Hair follicle dermal papilla cell (primary cell): ENCODE measurements around a stretch of chr4.

GRCh38 chr4:99403316-99404216, 31.6 kb downstream of the ADH7 start:
- CAGE, long polyA plus RNA = no peak

- CAGE, long polyA plus RNA = no peak
Measured at GRCh38 chr4:99461478-99462133, 26.5 kb upstream of the ADH7 start.

DNA sequence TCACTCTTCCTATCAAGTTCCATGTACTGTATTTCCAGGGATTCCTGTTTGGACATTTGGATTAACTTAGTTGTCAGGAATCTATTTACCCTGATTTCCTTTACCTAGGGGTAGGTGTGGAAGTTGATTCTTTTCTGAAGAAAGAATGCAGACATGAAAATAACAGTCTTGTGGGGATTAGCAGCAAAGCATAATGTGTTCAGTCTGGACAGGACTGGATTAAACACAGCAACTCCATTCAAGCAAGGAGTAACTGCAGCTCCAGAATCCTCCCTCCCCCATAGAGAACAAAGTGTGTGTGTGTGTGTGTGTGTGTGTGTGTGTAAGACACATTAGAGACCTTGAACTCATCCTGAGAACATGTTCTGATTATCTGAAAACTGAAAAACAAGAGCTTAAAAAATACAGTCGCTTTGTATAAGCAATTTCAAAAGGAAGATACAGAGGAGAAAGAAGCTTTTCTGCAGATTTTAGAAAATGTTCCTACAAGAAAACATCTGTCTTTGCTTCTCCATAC, 9.3 kb downstream of the C4orf54 start:
- CAGE, long polyA plus RNA = no peak

DNA sequence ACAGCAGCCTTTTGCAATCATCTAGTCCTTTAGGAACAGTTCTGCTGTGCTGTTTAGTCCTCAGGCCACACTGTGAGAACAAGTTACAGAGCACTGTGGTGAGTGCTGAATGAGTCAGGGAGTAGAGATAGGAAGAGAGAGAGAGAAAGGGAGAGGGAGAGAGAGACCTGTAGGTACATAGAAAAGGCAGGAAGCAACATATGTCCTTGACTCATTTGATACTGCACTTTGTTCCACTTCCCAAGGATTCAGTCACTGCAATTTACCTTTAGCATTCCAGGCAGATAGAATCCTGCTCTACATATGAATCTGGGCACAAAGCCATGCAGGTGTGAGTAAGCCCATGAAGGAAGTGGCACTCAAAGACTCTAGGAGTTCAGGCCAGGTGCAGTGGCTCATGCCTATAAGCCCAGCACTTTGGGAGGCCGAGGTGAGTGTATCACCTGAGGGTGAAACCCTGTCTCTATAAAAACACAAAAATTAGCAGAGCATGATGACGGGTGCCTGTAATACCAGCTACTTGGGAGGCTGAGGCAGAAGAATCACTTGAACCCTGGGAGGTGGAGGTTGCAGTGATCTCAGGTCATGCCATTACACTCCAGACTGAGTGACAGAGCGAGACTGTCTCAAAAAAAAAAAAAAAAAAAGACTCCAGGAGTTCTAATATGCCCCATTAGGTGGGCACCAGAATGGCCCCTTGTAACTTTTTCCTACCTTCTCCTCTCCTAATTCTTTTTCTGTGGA, 900 bp upstream of the DAPP1 start:
- CAGE, long polyA plus RNA = no peak

DNA sequence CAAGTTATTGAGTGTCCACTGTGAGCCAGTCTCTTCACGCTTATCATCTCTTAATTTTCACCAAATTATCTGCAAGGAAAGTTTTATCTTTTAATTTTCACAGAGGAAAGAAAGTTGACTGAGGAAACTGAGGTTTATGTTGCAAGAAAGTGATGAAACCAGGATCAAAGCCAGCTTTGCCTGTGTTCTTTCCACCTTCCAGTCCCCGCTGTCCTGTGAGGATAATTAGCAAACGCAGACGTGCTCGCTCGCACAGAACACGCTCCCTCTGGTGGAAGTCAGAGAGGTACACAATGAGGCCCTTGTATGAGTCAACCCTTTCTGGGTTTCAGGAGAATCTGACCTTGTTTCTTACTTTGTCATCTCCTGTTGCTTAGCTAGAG, 94.3 kb downstream of the DDIT4L start:
- CAGE, long polyA plus RNA = no peak

GRCh38 chr4:100342847-100343123, 152.5 kb upstream of the DDIT4L start:
- CAGE, long polyA plus RNA = no peak

DNA sequence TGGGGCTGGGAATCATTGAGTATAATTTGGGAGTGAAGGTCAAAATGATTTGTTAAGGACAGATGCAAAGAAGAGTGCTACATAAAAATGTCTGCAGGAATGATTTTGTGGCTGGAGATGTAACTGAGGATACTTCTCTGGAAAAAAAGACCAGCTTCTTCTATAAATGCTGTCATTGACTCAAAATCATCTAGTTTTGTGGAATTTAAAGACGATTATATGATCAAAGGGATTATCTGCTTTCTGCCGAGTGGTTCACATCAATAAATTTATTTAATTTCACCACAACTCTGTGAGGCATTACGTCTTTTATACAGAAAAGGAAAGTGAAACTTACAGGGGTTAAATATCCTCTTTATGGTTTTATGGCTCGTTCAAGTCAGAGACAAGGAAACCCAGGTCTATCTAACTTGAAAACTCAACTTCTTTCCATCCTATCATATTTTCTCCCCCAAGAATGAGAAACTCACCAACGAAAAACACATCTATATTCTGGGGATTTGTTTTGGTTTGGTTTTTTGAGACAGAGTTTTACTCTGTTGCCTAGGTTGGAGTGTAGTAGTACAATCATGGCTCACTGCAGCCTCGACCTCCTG, 377.7 kb upstream of the EMCN start:
- CAGE, long polyA plus RNA = no peak

DNA sequence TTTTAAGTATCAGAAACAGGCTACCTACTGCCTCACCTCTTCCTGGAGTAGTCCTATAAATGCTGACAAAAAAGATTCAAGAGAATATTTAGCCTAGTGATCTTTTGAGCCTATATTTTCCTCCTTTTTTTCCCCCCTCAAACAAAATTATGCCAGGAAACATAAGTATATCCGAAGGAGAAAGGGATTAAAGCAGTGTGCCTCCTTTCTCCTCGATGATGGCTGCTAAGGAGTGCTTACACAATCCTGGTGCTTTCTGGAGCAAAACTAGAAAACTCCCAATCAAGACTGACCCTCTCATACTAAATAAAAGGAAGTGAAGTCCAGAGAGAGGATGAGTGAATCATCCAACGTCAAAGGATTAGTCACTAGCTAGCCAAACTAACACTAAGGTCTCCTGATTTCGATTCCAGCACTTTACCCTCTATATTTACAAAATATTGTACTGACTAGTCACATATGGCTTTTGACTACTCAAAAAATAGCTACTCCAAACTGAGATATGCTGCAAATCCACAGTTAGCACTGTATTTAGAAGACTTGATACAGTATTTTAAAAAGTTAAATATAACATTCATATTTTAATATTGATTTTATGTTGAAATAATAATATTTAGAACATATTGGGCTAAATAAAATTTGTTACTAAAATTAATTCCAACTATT, 146.7 kb downstream of the PPP3CA start:
- CAGE, long polyA plus RNA = no peak

GRCh38 chr4:101275175-101275595, 72.1 kb downstream of the PPP3CA start:
- CAGE, long polyA plus RNA = no peak

DNA sequence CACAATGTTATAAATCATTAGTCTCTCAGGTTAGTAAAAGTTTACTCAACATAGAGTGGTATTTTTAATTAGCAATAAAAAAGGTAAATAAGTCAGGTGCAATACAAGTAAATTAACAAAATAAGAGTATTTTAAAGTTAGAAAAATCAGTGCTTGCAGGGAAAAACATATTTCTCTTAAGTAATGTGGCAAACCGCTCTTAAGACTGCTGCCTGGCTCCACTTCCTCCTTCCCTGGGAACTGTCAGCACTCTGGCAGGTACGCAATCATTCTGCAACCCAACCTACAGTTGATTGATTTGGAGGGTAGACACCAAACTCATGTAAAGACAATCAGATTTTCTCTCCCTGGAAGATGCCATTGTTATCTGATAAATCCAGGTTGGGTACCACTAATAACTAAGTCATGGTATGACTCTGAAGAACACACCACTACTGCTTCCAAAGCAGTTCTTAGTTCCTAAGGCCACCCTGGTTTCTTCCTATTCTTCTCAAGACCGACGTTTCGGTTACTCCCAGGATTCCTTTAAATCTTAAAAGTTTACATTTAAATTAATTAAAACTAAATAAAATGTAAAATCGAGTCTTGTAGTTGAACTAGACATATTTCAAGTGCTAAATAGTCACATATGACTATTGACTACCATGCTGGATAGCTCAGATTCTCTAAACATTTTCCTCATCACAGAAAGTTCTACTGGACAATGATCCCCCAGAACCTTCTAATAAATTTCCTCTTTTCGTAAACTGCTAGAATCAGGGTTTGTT, 63.7 kb downstream of the PPP3CA start:
- CAGE, long polyA plus RNA = no peak

- CAGE, long polyA plus RNA = no peak
Measured at GRCh38 chr4:101346456-101346705, 945 bp downstream of the PPP3CA start.

DNA sequence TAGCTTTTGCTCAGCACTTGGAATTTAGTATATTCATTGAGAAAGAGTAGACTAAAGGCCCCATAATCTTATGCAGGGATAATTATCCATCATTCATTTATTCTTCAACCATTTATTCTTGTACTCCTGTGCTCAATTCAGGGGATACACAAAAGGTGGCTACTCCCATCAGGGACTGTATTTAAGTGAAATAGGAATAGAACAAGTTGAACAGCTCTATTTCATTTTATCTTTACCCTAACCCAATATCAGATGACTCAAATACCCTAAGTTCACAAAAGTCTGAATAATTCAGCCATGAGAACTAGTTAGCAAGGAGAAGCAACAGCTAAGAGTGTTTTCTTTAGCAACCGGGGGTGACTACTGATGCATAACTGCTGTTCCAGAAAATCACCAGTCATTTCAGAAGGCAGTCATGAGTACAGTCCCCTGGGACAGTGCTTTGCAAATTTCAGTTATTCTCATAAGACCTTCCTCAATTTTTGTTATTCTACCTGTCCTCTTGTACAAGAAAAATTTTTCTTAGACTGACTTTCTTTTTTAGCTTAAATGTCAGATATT, 16.3 kb downstream of the BANK1 start:
- CAGE, long polyA plus RNA = no peak

DNA sequence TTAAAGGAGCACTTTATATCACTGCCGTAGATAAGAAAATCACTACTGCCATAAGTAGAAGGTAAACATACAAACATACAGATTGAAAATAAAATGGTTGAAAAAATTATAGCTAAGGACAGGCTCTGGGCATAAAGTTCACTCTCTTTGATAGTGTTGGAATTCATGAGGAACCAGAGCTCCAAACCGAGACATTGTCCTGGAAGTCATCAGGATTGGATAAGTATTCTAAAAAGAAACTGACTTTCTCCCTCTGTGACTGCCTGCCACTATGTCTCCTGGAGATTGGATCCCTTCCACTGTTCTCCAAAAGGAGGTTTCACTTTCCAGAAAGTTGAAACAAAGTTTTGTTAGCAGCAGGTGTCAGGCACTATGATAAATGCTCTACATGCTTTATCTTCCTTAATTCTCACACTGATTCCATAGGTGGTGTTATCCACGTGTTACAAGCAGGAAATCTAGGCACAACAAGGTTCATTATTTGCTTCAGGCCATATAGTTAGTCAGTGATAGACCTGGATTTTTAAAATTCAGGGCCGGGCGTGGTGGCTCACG, 16.8 kb downstream of the BANK1 start:
- CAGE, long polyA plus RNA = no peak

GRCh38 chr4:102546003-102546932, 45.1 kb downstream of the NFKB1 start:
- CAGE, long polyA plus RNA = no peak

GRCh38 chr4:102595917-102596535, 94.9 kb downstream of the NFKB1 start:
- CAGE, long polyA plus RNA = no peak

- CAGE, long polyA plus RNA = no peak
Measured at GRCh38 chr4:102687185-102688192, 73.3 kb downstream of the MANBA start.

DNA sequence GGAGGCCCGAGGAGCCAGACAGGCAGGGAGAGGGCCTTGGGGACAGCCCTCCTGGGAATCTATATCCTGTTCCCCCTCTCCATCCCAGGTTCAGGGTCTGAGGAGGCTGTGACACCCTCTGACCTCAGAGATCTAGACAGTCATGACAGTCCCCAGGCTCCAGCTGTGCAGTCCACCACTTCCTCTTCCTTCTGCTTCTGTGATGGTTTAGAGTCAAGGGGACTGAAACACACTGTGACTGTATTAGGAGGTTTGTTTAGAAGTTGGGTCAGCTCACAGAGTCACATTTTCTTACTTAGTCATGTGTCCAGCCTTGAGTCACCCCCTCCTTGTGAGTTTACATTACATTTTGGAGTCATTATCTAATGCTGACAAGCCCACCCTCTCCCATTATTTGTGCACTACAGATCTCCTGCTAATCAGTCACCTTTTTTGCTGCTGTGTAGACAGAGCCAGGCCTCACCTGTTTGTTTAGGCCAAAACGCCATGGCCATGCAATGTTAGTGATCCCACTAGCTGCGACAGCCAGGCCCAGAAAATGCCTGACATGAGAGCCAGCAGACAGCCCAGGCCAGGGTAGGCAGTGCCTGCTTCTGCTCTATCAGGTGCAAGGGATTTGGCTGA, 26.0 kb downstream of the MANBA start:
- CAGE, long polyA plus RNA = no peak

DNA sequence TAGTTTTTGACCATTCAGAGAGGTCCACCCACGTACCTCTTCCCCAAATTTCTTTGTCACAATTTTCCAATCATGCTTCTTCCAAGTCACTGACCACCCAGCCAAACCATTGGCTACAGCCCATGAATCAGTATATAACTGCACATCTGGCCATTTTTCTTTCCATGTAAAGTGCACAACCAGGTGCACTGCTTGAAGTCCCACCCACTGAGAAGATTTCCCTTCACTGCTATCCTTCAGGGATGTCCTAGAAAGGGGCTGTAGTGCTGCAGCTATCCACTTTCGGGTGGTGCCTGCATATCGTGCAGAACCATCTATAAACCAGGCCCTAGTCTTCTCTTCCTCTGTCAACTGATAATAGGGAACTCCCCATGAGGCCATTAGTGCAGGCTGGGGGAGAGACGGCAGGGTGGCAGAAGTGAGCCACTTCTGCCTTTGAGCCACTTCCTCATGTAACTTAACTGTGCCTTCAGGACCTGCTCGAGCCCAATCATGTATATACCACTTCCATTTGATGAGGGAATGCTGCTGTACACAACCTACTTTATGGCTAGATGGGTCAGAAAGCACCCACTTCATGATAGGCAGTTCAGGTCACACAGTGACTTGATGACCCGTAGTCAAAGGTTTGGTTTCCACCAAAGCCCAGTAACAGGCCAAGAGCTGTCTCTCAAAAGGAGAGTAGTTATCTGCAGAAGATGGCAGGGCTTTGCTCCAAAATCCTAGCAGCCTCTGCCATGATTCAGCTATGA, 17.4 kb downstream of the MANBA start:
- CAGE, long polyA plus RNA = no peak

GRCh38 chr4:102806247-102807251, 20.8 kb downstream of the UBE2D3 start:
- CAGE, long polyA plus RNA = no peak

DNA sequence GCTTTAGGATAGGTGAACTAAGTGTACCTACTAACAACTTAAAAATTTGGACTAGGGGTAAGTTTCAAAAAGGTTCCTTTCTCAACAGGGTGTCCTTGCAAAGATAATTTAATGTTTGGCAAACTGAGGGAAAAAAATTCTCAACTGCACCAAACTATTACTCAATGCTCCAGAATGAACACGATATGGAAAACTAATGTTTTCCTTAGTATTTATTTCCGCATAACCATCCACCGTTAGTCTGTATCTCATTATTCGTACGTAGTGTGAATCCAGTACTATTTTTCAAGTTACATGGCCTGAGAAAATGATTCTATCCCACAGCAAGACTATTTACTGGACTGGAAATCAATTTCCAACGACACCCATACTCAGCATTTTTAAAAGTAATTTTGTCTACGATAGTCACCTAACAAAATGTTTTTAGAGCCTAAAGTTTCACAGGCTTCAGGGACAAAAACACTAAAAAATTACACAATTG, 9.8 kb downstream of the UBE2D3 start:
- CAGE, long polyA plus RNA = no peak